Temporal lobe (tissue), 2 donors: ENCODE measurements around a stretch of chr15.

GRCh38 chr15:96321248-96322374, 8.9 kb upstream of the NR2F2 start:
- RAMPAGE, long total RNA = no peak

DNA sequence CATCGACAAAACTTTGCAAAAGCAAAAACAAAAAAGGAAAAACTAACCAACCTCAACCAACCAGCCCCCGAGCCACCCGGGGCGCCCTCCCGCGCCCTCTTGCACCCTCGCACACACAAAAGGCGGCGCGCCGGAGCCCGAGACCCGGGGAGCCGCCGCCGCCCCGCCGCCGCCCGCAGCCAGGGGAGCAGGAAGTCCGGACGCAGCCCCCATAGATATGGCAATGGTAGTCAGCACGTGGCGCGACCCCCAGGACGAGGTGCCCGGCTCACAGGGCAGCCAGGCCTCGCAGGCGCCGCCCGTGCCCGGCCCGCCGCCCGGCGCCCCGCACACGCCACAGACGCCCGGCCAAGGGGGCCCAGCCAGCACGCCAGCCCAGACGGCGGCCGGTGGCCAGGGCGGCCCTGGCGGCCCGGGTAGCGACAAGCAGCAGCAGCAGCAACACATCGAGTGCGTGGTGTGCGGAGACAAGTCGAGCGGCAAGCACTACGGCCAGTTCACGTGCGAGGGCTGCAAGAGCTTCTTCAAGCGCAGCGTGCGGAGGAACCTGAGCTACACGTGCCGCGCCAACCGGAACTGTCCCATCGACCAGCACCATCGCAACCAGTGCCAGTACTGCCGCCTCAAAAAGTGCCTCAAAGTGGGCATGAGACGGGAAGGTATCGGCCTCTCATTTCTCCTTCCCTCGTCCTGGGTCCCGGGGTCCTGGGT, 1.5 kb downstream of the NR2F2 start:
- RAMPAGE, long total RNA = no peak

DNA sequence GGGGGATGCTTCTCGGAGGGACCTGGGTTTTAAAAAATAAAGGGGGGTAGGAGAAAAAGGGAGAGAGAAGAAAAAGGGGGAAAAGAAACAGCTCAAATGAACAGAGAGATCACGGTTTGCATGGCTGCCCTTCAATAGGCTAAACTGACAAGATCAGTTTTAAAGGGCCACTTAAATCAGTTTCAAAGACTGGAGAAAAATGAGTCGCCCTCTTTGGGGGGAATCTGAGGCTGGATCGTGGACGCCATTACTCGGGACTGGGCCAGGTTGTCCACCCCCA, 6.1 kb downstream of the NR2F2 start:
- RAMPAGE, long total RNA = no peak

- RAMPAGE, long total RNA = no peak
Observed at GRCh38 chr15:96344819-96345015, 14.2 kb downstream of the NR2F2 start.

GRCh38 chr15:96346086-96346528, 15.6 kb downstream of the NR2F2 start:
- RAMPAGE, long total RNA = no peak

DNA sequence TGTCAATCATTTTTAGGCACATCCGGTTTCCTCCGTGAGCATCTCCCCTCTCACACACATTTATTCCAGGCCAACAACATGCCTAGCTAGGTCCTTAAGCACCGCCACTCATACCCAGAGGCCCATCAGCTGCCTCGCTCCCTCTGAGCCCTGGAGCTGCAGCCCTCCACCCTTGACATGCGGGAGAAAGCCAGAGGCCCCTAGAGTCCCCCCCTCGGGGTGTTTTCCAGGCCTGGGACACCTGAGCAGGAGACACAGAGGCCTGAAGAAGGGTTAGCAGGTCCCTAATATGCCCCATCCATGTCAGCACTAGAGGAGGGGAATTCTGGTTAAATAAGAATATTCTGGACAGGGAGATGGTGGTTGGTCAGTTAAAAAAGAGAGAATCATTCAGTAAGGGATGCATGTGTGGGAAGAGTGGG, 22.3 kb downstream of the NR2F2 start:
- RAMPAGE, long total RNA = no peak

DNA sequence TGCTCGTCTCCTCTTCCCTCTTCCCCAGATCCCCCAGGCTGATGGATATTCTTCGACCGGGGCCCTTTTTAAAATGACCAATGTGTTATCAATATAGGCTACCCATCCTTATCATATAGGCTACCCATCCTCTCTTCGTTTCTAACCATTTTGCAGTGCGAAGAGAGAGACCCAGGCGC, 22.9 kb downstream of the NR2F2 start:
- RAMPAGE, long total RNA = no peak

GRCh38 chr15:96362362-96362758, 31.9 kb downstream of the NR2F2 start:
- RAMPAGE, long total RNA = no peak

DNA sequence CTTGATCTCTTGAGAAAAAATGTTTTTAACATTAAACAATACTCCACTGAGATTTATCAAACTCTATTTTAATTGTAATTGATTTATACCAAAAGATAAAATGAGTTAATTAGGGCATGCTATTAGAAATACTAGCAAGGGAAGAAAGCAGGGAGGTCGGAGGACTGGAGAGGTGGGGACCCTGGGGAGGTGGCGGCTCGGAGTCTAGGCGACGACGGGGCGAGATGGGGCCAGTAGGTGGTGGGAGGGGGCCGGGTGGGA, 426.0 kb downstream of the NR2F2 start:
- RAMPAGE, long total RNA = no peak

- RAMPAGE, long total RNA = no peak
Observed at GRCh38 chr15:97692050-97692856, 268.2 kb upstream of the ARRDC4 start.

- RAMPAGE, long total RNA = no peak
Observed at GRCh38 chr15:97706009-97706584, 254.4 kb upstream of the ARRDC4 start.

- RAMPAGE, long total RNA = no peak
Observed at GRCh38 chr15:97962118-97962721, 1.7 kb downstream of the ARRDC4 start.

GRCh38 chr15:97963638-97964102, 3.2 kb downstream of the ARRDC4 start:
- RAMPAGE, long total RNA = no peak

- RAMPAGE, long total RNA = no peak
Observed at GRCh38 chr15:97969823-97970100, 9.3 kb downstream of the ARRDC4 start.

- RAMPAGE, long total RNA = no peak
Observed at GRCh38 chr15:97977639-97978334, 17.3 kb downstream of the ARRDC4 start.

GRCh38 chr15:98514188-98514579, 134.2 kb upstream of the IGF1R start:
- RAMPAGE, long total RNA = no peak

DNA sequence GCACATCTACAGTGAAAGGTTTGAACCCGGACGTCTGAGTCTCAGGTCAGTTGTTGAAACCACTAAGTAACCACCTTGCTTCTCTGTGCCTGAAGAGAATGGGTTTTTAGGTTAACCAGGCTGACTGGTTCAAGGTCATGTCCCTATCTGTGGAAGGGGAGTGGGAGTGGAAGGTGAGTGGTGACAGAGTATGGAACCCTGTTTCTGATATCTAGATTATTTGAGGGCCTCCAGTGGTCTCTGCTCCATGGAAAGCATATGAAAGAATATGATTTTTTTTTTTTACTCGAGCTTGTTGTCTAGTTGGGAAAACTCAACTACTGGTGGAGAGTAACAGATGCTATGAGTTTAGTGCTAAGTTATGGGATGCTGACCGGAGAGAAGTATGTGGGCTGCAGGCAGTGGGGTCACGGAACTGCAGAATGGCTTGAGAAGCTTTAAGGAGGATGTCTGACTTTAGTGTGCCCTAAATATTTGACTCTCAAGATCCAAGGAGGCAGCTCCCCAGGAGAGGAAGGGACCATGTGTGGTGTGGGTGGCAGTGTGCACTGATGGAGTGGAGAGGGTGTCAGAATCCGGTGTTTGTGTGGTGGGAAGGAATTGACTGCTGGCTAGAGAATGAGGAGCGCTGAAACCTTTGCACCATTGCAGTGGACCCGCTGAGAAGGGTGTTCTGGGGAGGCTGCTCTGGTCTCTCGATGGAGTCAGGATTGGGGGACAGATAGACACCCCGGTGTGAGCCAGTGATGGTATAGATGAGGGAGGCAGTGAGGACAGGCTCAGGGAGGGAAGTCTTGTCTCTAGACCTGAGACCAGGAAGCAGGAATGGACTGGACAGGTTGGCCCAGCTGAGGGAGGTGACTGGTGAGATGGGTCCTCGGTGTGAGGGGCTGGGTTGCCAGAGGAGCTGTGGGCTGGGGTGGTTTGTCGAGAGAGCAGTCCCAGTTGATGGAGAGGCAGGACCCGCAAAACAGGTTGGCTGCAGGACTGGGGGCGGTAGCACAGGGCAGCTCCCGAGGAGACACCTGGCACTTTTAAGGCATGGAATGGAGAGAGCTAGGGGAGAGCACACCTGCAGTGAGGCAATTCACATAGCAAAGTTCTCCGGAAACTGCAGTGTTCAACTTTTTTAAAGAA, 14.3 kb downstream of the IGF1R start:
- RAMPAGE, long total RNA = no peak

- RAMPAGE, long total RNA = no peak
Observed at GRCh38 chr15:98714637-98715425, 66.5 kb downstream of the IGF1R start.

- RAMPAGE, long total RNA = no peak
Observed at GRCh38 chr15:98724025-98724288, 75.6 kb downstream of the IGF1R start.

DNA sequence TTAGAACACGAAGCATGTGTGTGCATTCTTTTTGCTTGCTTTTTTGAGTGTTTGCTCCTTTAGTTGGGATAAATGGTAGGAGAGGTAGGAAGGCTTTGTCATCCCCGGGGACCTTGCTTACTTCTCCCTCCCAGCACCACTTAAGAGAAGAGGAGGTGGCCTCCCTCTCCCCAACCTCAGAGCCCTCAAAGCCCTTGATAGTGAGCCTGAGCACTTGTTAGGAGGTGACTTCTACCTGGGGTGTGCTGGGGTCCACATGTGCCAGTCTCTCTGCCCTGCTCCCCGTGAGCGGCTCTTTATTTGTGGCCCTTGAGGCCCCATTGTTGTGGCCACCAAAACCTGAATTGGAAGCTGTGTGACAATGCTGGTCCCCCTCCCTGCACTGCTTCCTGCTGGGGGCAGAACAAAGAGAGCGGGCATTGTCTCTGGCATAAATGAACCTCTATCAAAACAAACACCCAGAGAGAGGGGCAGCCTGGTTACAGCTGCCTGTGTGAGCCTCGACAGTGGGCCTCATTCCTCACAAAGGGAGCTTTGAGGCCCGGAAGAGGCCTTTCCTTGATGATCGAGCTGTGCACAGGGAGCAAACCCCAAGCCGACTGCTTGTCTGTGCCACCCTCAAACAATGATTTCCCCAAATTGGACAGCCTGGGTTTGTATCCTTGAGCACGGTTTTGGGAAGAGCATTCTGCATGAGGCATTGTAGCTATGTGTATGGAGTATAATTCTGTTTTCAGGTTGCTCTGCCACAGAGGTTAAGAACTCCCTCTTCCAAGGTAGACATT, 152.8 kb downstream of the IGF1R start:
- RAMPAGE, long total RNA = no peak